ENCODE results near the gene S100P.

- RRBS = no CpG with 5 or more reads among the region's 18 CpGs
Measured at GRCh38 chr4:6618782-6619278, 21.7 kb upstream of the MRFAP1 start.

DNA sequence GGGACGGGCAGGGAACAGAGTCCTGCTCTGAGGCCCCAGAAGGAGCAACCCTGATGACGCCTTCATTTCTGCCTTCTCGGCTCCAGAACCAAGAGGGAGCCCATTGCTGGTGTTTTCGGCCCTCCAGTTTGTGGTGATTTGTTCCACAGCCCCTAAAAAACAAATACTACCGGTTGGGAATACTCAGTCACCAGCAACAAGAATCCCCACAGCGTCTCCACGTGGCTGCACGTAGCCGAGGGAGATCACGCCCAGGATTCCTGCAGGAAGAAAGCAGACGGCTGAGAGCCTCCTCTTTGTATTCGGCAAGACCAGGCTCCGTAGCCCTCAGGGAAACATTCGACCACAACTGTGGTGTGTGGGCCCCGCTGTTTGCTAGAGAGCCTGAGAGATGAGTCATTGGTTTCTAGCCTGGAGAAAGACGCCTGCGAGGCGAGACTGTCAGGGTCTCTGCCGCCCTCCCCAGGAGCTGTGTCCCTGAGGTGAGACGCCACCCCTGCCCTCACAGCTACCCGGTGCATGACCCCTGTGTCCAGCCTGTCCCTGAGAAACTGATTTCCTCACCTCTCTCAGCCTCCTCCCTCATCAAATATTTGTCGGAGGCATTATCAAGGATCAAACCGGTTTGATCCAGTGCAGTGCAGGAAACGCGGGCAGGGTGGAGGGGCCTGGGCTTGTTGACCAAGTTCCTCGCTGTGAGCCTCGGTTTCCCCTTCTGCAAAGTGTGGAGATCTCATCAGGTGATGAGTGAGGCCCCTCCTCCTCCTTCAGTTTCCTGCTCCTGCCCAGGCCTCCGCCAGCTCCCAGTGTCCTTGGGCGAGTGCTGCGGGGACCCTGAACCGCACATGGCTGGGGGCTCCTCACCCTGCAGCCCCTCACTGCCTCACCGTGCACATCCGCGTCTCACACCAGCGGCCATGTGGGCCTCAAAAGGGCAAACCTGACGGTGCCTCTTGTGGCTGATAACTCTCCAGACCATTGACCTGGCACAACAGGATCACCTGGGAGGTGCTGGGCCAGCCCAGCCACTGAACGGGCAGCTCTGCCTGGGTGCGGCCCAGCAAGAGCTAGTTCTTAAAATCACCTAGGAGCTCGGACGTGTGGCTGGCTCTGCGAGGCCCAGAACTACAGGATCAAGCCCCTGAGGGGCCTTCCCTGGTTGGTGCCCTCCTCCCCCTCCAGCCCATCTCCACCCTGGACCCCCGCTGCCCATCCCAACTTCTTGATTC, 4.5 kb upstream of the S100P start:
- RRBS = 60% methylated on average over 3 of the region's 42 CpGs

DNA sequence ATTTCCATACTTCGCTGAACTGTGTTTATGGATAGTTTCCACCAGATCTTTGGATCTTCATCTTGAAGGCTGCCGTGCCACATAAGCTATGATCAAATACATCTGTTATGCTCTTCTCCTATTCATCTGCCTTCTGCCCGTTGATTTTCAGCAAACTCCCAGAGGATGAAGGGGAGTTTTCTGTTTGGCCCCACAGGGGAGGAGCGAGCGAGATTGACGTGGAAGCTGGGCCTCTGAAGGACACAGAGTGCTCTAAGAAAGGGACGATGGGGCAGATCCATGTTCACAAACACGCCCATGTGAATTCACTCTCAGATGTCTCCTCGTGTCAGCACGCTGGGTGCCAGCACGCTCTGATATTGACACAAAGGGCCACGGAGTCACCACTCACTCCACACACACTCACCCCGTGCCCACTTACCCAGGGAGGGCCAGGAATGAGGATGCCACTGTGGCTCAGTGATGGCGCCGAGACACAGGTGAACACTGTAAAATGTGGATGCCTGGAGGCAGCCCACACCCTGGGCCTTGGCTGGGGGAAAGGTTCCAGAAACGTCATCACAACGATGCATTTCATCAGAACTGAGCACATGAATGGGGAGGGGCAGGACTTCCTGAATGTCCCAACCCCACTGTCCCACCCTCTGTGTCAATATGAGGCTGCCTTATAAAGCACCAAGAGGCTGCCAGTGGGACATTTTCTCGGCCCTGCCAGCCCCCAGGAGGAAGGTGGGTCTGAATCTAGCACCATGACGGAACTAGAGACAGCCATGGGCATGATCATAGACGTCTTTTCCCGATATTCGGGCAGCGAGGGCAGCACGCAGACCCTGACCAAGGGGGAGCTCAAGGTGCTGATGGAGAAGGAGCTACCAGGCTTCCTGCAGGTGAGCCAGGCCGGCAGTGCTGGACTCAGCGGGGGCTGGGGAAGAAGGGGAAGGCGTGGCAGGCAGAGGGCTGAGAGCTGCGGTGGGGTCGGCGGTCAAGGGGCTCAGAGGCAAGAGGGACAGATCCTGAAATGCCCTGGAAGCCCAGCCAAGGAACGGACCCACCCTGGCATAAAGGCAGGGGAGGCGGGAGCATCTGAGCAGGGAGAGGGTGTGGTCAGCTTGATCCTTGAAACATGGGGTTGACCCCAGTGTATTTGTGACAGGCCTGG, at the start of gene S100P:
TSS of gene S100P (plus strand) at position 695 of the 1,159 bp plus-strand sequence.
- RRBS = no CpG with 5 or more reads among the region's 32 CpGs

DNA sequence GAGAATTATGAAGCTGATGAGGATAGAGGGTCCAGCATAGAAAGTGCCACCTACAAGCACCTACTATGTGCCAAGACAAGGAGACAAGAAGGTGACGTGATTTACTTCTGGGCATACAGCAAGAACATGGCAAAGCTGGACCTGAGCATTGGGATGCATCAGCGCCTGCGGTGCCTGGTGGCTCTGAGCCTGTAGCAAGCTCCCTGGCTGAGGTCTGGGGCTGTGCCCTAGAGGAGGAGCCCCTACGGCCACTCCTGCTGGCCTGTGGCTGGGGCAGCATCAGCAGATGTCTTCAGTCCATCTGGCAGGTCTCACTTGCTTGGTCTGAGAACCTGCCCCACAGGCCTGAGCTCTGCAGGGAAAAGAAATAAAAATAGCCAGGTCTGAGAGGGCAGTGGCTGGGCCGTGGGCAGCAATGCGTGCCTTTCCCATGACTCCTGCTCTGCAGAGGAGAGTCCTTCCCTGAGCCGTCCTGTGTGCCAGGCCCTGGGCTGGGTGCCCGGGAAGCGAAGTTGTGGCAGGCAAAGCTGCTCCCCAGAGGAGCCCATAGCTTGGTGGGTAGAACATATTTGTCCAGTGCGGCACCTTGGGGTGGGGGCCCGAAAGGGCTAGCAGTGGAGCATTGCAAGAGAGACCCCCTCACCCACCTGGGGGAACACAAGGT, 11.4 kb upstream of the KIAA0232 start:
- RRBS = no CpG with 5 or more reads among the region's 11 CpGs

DNA sequence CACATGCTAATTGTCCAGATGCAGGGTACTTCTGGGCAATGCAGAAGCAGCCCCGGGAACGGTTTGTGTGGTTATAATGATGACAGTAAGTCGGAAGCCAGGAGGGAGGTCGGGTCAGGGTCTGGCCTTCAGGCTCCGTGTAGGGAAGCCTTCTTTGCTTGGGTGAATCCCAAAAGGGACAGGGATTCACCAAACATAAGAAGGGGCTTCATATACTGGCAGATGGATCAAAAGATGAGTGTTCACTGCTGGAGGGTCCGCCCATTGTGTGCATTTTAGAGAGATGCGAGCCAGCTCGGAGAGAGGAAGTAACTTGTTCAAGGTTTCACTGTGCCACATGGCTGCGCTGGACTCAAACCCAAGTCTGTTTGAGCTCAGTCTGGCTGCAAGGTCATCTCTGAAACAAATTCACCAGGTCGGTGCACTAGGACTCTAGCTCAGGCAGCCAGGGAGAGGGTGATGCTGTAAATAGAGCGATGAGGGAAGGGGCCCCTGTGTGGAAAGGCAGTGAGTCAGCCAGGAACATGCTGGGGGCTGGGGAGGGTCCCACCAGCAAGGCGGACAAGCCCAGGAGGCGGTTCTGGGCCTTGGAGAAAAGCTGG, 4.7 kb upstream of the KIAA0232 start:
- RRBS = 18% methylated on average over 1 of the region's 13 CpGs

DNA sequence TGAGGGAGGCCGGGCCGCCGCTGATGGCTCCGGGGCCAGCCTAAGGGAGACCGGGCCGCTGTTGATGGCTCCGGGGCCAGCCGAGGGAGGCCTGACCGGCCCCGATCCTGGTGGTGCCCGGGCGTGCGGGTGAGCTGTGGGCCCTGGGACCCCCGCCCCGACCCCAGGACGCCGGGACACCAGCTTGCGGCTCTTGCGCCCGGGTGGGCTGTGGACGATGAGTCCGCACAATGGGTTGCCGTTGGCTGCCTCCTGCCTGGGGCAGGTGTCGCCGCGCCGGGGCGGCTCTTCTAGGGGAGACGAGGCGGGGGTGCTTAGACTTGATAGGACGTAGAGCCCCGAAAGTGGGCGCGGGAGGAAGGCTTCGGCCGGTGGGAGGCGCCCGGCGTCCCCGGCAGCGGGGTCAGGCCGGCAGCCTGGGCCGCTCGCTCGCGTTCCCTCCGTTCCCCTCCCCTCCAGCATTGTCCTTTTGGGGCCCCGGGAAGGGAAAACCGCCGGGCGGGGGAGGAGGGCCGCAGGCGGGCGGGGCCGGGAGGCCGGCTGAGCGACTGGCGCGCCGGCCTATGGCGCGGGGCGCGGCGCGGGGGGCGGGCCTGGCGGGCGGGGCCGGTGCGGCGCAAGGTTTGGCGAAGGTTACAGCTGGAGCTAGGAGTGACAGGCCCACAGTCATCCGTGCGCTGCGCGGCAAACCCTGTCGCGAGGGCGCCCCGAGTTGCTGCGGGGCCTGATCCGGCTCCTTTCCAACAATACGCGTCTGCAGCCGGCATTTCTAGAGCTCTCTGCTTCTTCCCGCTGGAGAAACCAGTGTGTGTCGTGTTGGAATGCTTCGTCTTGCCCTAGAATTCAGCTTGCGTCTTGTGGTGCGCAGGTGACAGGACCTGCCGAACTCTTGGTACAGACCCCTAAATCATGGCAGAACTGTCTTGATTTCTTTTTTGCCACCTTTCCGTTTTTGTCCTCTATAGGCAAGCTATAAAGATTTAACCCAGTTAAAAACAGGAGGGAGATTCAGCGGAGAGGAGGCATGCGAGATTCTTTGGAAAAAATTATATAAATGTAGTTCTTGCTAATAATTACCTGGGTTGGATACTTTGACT, 935 bp downstream of the KIAA0232 start:
- RRBS = 3% methylated on average over 48 of the region's 95 CpGs

GRCh38 chr4:6856137-6856405, 53.6 kb upstream of the TBC1D14 start:
- RRBS = no CpG with 5 or more reads among the region's 3 CpGs

GRCh38 chr4:6885858-6886738, 23.5 kb upstream of the TBC1D14 start:
- RRBS = 83% methylated on average over 3 of the region's 16 CpGs

- RRBS = no CpG with 5 or more reads among the region's 19 CpGs
Measured at GRCh38 chr4:6926648-6927862, 17.4 kb downstream of the TBC1D14 start.

GRCh38 chr4:6939825-6940808, 30.5 kb downstream of the TBC1D14 start:
- RRBS = no CpG with 5 or more reads among the region's 27 CpGs

GRCh38 chr4:7003652-7004147, 39.1 kb downstream of the CCDC96 start:
- RRBS = no CpG with 5 or more reads among the region's 11 CpGs

- RRBS = 94% methylated on average over 2 of the region's 15 CpGs
Measured at GRCh38 chr4:7015260-7016138, 27.3 kb downstream of the CCDC96 start.

DNA sequence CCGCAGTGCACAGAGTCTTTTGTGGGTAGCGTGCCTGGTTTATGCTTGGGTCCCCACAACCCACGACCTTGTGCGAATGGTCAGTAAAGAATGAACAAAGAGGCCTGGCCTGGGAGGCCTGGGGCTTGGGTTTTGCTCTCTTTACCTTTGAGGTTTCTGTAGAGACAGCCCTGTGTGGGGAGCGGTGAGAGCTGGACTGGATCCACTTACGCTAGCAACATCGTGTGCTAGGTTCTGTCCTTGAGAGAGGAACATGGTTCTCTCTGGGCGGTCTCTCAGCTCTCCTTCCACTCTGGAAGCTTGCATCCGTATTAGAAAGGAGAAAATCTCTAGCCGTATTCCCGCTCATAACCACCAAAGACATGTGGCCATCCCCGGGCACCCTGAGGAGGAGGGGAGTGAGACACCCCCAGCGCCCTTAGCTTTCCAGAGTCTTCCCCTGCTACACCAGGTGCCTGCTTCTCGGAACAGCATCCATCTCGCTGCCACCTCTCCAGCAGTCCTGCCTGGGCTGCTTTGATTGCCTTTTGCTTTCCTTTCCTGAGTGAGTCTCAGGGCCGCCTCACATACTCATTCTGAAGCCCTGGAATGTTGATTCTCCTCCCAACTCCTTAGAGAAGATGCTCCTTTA, 1.3 kb downstream of the TADA2B start:
- RRBS = no CpG with 5 or more reads among the region's 16 CpGs

DNA sequence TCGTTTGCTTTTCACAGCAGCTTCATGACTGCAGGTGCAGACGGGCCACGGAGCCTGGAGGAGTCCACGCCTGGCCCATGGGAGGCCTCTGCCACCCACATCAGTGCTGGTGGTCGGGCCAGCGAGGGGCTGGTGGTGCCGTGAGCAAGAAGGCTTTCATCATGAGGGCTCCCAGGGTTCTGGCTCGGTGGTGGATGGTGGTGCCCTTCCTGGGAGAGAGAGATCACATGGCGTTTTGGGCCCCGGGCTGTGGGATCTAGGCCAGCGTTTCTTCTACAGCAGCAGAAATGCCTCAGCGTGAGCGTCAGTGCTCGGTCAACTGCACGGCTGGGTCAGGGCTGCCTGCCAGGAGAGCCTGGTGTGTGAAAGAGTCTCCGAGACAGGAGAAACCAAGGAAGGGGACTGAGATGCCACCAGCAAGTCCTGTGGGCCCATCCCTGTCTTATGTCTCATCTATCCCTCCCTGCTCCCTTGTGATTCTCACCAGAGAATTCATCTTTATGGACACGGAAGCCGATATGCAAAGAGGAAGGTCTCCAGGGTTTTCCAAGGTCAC, 99.0 kb downstream of the SORCS2 start:
- RRBS = no CpG with 5 or more reads among the region's 18 CpGs

- RRBS = no CpG with 5 or more reads among the region's 18 CpGs
Measured at GRCh38 chr4:7771802-7772436, 167.7 kb downstream of the AFAP1 start.

DNA sequence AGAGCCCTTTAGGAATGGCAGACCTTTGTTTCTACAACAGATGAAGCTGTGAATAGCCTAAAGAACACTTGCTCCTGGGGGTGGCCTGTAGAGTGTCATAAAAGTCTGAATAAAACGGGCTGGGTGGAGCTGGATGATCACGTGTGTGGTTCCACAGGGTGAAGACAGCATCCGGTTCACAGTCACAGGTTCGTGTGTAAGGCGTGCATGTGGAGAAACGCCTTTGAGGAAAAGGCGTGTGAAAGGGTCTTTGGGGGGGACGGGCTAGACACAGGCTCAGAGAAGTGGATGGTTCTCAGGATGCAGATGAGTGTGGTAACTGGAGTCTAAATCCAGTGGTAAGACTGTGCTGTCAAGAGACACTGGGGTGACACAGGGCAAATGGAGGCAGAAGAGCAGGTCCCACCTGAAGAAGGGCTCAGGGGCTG, 156.0 kb downstream of the AFAP1 start:
- RRBS = no CpG with 5 or more reads among the region's 8 CpGs

GRCh38 chr4:7838267-7838807, 101.3 kb downstream of the AFAP1 start:
- RRBS = no CpG with 5 or more reads among the region's 14 CpGs

- RRBS = no CpG with 5 or more reads among the region's 9 CpGs
Measured at GRCh38 chr4:7929414-7930086, 10.1 kb downstream of the AFAP1 start.

GRCh38 chr4:8028359-8028991, 88.8 kb upstream of the AFAP1 start:
- RRBS = no CpG with 5 or more reads among the region's 4 CpGs

- RRBS = no CpG with 5 or more reads among the region's 15 CpGs
Measured at GRCh38 chr4:8120369-8120872, 38.2 kb downstream of the ABLIM2 start.